ENCODE measurements around the genes CASR, MIX23 and SLC49A4.

DNA sequence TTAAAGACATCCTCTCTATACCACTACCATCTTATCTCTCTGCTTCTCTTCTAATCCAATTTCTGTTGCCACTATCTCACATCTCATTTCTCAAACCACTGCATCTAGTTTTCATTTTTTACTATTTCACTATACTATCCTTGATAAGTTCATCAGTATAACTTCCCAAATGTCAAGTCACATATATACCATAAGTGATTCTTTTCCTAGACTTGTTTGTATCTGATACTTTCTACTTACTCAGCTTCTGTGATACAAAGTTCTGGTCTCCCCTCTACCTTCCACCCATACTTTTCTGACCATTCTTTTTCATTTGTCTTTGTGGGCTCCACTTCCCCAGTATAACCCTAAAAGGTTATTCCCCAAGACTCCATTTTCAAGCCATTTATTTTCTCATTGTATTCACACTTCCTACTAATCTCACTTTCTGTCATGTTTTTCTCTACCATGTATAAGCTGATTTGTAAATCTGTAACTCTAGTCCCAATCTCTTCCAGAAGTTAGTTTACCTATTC is 34.0 kb downstream of the IQCB1 start:
- PRO-cap, 2 experiments = no peak in any of the 2 experiments

DNA sequence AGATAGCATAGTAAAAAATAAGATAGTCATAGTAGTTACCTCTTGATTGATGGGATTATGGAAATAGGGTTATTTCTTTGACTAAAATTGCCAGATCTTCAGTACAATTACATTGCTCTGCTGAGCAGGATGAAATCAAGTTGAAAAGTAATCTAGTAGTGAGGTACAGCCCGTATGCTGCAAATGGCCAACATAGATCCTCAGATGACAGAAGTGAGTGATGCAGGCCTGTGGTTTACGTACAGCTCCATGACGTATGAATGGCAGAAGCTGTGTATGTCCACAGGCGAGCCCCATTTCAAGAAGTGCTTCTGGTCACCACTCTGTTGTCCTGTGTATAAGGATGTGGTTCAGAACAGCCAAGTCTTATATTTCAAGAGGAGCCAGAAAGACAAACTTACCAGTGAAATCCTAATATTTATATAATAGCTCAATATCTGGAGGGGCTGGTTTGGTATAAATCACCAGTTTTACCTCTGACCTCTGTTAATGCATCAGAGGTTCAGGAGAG is 9.2 kb downstream of the CD86 start:
- PRO-cap, 2 experiments = no peak in any of the 2 experiments

GRCh38 chr3:122120063-122120753 is 63.3 kb upstream of the CASR start:
- PRO-cap, 2 experiments = no peak in any of the 2 experiments

DNA sequence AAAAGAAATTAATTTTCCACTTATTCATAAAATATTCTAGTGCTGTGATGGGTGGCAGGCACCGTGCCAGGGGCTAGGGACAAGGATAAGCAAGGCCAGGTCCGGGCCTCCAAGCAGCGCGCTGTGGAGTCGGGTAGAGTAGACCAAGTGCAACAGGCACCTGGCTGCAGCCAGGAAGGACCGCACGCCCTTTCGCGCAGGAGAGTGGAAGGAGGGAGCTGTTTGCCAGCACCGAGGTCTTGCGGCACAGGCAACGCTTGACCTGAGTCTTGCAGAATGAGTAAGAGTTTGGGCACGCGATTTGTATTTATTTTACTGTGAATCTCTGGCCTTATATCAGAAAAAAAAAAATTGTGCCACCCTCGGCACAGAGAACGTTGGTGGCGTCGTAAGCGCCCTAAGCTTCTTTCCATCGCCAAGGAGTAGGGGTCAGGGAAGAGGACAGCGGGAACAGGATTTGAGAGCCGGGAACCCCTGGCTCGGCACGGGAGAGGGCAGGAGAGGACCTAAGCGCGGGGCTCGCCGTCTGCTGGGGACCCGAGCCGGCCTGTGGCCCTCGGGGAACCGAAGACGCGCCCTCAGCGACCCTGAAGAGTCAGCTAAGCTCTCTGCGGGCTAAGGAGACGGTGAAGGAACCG is at the start of gene CASR:
TSS of gene CASR (plus strand) at position 136 of the 638 bp plus-strand sequence.
- PRO-cap, 2 experiments = no peak in any of the 2 experiments

DNA sequence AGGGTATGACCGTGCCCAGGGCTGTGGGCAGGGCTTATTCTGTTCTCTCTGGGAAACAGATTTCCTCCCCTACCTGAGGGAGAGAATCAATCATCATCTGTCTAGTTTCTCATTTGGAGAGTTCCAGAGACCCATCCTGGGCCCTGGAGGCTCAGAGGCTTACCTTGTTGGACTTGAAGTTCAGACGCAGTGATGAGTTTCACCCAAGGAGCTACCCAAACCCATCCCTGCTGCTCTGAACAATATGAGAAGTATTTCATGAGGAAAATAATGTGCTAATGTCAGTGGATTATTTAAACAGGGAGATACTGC is 28.3 kb downstream of the CSTA start:
- PRO-cap, 2 experiments = no peak in any of the 2 experiments

- PRO-cap, 2 experiments = peak in 2 of 2 experiments; most common plus-strand start chr3:122383345 (in 2); most common minus-strand start chr3:122383227 (in 2)
Observed at GRCh38 chr3:122382658-122383530, at the start of gene MIX23. Gene MIX23, minus strand, starts transcription at chr3:122383231.

DNA sequence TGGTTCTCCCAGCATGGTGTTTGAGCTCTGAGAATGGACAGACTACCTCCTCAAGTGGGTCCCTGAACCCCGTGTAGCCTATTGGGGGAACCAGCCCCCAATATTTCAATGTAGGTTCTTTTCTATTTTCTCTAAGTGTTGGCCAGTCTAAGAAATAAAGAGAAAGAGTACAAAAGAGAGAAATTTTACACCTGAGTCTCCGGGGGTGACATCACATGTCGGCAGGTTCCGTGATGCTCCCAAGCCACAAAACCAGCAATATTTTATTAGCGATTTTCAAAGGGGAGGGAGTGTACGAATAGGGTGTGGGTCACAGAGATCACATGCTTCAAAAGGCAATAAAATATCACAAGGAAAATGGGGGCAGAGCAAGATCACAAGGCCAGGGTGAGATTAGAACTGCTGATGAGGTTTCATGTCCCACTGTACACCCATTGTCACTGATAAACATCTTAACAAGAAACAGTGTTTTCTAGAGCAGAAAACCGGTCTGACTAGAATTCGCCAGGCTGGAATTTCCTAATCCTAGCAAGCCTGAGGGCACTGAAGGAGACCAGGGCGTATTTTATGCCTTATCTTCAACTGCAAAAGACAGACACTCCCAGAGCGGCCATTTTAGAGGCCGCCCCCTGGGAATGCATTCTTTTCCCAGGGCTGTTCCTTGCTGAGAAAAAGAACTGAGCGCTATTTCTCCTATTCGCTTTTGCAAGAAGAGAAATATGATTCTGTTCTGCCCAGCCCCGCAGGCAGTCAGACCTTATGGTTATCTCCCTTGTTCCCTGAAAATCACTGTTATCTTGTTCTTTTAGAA is 27.8 kb upstream of the WDR5B start:
- PRO-cap, 2 experiments = no peak in any of the 2 experiments

DNA sequence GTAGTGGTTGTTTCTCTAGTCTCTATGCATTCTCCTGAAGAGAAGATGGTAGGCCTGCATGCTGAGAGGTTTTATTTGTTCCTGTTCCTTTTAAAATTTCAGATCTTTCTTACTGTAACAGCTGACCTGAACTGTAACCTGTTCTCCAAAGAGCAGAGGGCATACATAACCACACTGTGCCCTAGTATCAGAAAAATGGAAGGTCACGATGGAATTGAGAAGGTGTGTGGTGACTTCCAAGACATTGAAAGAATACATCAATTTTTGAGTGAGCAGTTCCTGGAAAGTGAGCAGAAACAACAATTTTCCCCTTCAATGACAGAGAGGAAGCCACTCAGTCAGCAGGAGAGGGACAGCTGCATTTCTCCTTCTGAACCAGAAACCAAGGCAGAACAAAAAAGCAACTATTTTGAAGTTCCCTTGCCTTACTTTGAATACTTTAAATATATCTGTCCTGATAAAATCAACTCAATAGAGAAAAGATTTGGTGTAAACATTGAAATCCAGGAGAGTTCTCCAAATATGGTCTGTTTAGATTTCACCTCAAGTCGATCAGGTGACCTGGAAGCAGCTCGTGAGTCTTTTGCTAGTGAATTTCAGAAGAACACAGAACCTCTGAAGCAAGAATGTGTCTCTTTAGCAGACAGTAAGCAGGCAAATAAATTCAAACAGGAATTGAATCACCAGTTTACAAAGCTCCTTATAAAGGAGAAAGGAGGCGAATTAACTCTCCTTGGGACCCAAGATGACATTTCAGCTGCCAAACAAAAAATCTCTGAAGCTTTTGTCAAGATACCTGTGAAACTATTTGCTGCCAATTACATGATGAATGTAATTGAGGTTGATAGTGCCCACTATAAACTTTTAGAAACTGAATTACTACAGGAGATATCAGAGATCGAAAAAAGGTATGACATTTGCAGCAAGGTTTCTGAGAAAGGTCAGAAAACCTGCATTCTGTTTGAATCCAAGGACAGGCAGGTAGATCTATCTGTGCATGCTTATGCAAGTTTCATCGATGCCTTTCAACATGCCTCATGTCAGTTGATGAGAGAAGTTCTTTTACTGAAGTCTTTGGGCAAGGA is 4.6 kb downstream of the DTX3L start:
- PRO-cap, 2 experiments = no peak in any of the 2 experiments

- PRO-cap, 2 experiments = no peak in any of the 2 experiments
Observed at GRCh38 chr3:122688600-122689068, 8.0 kb downstream of the PARP14 start.

GRCh38 chr3:122727852-122728119 is 47.1 kb downstream of the PARP14 start:
- PRO-cap, 2 experiments = no peak in any of the 2 experiments

- PRO-cap, 2 experiments = peak in 2 of 2 experiments; most common plus-strand start chr3:122795070 (in 2); most common minus-strand start chr3:122794958 (in 1)
Observed at GRCh38 chr3:122794491-122795707, at the start of gene SLC49A4. Gene SLC49A4, plus strand, starts transcription at chr3:122795069.

- PRO-cap, 2 experiments = no peak in any of the 2 experiments
Observed at GRCh38 chr3:122808163-122808705, 13.4 kb downstream of the SLC49A4 start.

DNA sequence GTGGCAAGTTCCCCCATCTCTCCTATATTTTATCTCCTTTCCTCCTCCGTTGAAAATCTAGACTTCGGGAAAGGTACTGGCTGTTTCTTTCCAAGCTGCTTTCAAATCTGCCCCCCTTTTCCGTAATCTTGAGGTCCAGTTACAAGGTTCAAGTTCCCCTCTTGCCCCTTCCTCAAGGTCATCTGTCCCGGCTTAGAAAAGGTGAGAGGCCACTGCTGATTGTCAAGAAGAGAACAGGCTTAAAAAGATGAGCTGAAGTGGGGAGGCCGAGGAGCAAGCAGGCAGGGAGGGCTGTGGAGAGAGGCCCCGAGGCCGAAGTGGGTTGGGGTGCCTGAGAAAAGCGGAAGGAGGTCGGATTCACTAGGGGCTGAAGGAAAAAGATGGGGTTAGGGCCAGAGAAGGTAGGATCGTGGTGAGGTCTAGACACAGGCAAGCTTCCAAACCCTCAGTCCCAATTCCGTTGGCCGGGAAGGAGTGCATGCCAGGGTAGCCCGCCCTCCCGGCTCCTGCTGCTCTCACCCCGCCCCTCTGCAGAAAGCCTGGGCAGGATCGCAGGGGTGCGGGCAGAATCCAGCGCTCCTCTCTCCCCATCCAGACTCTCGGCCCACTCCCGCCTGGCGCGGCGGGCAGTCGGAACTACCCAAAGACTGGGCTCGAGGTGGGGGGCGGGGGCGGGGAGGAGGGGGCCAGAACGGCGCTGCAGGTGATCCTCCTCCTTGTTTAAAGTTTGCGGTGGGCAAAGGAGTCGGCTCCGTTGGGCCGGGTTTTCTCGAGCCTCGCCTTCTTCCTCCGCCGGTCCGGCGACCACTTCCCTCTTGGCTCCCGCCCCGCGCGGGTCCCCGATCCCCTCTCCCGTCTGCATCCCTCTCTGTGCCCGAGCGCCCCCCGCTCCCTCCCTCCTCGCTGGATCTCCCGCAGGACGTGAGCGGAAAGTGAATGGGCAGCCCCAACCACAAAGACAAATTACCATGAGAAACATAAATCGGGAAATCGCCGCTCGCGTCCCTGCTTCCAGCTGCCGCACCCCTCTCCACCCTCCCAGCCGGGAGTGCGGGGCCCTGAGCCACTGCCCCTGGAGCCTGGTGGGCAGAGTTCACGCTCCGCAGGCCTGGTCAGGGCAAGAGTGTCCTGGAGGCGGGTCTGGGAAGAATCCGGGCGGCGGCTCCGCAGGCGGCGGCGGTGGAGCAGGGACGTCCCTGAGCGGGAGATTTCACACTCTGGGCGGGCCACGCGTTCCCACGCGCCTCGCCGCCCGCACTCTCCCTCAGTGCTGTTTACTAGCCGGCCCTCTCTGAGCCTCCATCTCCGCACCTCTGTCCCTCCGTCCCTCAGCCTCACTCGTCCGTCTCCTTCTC is 1.3 kb downstream of the SEMA5B start:
- PRO-cap, 2 experiments = no peak in any of the 2 experiments

DNA sequence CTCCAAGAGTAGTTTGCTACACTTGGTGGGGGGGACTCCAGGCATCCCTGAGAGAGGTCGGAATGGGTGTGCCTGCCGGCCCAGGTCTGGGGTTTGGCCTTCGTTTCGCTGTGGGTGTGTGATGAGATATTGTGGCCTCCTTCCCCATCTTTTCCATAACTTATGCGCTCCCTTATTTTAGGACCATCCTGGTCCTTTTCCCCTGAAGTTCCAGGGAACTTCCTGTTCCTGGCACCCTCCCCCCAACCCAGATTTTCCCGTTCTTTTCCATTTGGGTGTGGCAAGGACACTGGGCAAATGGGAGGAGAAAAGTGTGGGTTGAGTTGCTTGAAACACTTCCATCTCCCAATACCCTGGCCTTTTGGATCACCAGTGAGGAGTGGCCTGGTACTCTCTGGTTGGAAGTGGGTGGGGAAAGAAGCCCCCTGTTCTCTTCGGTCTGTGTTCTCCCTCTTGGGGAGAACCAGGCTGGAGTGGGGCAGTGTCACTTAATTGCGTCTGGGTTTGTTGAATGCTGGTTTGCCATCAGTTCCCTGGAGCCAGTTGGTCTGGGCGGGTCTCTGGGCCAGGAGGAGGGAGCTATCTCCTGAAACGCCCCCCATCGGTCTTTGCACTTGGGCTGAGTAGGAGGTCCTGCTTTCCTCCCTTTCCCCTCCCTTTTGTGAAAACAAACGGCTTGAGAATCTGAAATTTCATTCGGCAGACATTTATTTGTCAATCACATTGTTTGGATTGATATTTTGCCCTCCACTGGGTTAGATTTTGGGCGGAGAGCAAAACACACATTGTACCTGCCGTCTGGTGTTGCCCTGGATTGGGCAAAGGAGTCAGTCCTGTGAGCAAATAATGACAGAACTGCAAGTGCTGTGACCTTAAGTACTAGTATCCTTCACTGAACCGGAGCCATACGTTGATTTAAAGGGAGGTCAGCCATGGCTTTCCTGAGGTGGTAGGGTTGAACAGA is 1.4 kb downstream of the PDIA5 start:
- PRO-cap, 2 experiments = peak in 2 of 2 experiments; most common minus-strand start position 212 of the sequence (in 2)

- PRO-cap, 2 experiments = no peak in any of the 2 experiments
Observed at GRCh38 chr3:123105659-123106085, 38.8 kb downstream of the PDIA5 start.

DNA sequence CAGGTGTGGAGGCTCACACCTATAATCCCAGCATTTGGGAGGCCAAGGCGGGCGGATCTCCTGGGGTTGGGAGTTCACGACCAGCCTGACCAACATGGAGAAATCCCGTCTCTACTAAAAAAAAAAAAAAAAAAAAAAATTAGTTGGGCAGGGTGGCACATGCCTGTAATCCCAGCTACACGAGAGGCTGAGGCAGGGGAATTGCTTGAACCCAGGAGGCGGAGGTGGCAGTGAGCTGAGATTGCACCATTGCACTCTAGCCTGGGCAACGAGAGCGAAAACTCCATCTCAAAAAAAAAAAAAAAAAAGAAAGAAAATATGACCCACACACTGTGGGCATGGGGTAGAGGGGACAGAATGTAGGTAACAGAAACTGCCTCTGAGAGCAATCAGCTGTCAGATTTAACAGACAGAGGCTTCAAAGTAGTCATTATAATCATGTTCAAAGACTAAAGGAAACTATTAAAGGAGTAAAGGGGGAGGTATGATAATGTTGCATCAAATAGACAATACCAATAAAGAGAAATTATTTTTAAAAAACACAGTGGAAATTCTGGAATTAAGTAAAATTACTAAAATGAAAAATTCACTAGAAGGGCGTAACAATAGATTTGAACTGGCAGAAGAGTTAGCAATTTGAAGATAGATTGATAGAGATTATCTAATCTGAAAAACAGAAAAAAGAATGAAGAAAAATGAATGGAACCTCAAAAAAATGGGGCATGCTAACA is 26.7 kb downstream of the SEC22A start:
- PRO-cap, 2 experiments = no peak in any of the 2 experiments

- PRO-cap, 2 experiments = no peak in any of the 2 experiments
Observed at GRCh38 chr3:123325003-123325775, 123.4 kb downstream of the SEC22A start.

DNA sequence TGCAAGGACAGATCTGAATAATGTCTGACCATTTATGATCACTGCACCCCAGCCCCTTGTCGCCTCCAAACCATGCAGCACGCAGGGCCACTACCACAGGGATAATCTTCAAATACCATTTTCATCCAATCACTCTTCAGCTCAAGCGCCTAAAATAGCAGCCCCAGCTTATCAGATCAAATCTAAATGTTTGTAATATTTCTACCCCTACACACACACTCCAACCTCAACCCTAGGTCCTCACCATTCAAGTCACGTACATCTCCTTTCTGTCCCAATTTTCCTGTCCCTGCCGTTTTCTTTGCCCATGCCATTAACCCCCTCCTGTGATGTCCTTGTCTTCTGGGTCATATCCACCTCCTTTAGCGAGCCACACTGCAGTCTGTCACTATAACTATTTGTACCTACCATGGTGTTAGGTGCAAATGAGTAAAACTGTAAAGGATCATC is 50.4 kb downstream of the ADCY5 start:
- PRO-cap, 2 experiments = no peak in any of the 2 experiments

DNA sequence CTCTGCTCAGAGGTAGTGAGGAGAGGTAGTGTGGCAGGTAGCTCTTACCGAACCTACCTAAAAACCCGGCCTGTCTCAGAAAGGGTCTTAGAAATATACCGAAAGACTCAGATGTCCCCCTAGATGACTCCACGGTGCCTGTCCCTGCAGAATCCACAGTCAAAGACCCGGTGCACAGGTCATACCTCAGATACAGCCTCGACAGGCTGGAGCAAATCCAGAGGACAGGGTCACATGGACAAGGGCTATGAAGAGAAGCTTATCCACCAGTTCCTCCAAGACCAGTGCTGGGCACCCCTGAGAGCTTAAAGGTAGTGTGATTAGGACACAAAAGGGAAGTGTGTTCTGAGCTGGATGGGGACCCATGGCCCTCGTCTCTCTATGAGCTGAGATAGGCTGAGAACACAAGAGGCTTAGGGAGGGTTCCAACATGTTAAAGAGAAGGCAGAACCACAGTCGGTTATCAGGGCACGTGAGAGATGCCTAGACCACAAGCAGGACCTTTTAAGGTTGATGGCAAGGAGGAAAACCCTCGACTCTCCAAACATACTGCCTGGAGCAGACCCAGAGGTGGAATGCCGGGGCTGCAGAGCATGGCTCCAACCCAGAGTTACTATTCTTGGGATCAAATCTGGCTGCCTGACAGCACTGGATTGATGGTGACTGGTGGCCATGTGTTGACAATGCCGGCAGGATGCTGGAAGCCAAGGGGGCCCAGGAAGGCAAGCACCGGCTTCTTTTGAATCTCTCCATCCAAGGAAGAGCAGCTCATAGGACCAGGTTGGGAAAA is 46.9 kb downstream of the ADCY5 start:
- PRO-cap, 2 experiments = no peak in any of the 2 experiments

GRCh38 chr3:123404186-123405638 is 44.2 kb downstream of the ADCY5 start:
- PRO-cap, 2 experiments = no peak in any of the 2 experiments